ENCODE measurements around the genes NKX2-1 and PNN.

DNA sequence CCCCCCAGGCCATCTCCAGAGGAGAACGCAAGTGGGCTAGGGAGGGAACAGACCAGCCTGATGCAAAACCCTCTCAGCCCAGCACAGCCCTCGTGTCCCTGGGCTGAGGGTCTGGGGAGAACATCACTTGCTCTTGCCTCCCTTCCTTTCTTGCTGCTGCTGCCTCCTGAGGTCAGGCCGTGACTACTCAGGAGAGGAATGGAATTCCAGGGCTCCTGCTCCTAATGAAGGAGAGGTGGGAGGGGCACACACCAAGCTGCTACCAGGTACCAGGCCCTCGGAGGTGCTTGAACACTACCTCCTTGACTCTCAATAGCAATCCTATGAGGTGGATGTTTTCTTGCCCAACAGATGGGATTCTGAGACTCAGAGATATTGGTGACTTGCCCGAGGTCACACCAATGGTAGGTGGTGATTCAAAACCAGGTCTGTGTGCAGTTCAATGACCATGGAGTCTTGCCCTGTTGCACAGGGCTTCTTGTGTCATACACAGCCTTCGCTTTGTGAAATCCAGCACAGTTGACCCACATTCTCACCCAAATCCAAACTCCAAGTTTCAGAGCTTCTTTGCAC is 45.6 kb downstream of the PSMA6 start:
- PRO-cap: no peak

GRCh38 chr14:35347279-35347935 is 55.2 kb downstream of the PSMA6 start:
- PRO-cap: no peak

GRCh38 chr14:35415847-35416581 is 11.5 kb upstream of the NFKBIA start:
- PRO-cap: unidirectional peak, plus-strand start at chr14:35416394

- PRO-cap: no peak
Measured at GRCh38 chr14:36068660-36069199, 242.6 kb downstream of the BRMS1L start.

- PRO-cap: no peak
Measured at GRCh38 chr14:36305771-36306339, 14.6 kb downstream of the MBIP start.

DNA sequence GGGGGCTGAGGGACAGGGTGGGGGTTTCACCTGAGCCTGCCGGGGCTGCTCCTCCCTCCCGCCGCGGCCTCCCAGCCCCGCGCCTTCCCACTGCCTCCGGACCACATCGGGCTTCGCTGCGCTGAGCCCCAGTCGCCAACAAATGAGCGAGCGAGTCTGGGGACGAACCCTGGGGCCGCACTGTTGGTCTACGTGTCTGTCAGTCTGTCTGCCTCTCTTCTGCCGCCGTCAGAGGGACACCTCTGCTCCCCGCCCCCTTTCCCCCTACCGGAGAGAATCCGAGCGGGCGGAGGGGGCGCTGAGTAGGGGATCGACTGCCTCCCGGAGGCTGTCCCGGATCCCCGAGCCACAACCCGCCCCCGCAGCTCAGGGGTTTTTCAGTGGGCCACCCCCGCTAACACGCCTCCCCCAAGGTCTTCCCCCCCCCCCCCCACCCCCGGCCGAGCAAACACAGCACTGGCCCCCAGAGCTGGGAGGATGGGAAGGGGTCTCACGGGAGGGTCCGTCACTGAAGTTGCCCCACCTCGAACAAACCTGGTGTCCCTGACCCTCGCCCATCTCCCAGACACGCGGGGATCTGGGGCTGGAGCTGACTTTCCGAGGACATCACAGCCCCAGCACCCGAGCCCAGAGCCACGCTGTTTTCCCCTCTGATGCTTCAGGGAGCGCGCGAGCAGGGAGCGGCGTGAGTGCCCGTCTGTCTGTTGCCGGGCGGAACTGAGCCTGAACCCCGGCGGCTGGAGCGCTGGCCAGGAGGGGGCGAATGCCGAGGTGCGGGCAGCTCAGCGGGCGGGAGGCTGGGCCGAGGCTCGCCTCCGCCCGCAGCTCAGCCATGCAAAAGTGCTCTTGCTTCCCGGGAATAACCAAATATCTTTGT is at the start of gene NKX2-1:
TSS of gene NKX2-1 (minus strand) at position 210 of the 877 bp plus-strand sequence.
- PRO-cap: no peak

GRCh38 chr14:36580573-36581735 is 1.5 kb downstream of the NKX2-8 start:
- PRO-cap: no peak

- PRO-cap: no peak
Measured at GRCh38 chr14:37168550-37169167, 3.7 kb downstream of the SLC25A21 start.

DNA sequence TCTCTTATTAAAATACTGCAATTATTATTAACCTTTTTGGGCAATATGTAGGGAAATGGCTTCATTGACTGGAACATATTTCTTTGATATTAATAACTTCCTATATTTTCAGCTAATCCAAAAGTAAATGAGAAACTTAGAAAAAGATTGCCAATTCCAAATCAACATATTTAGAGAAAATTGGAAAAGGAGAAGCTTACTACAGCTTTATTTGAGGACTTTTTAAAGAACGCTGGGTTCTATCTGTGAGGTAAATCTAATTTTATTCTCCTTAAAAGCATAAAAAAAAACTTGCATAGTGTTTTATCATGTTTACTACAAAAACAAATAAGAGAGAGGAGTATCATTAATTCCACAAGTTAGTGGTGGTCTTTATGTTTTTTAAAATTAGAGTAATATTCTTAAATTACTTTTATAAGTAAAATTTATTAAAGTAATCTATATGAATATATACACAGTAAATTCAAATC is 49.3 kb downstream of the MIPOL1 start:
- PRO-cap: no peak

DNA sequence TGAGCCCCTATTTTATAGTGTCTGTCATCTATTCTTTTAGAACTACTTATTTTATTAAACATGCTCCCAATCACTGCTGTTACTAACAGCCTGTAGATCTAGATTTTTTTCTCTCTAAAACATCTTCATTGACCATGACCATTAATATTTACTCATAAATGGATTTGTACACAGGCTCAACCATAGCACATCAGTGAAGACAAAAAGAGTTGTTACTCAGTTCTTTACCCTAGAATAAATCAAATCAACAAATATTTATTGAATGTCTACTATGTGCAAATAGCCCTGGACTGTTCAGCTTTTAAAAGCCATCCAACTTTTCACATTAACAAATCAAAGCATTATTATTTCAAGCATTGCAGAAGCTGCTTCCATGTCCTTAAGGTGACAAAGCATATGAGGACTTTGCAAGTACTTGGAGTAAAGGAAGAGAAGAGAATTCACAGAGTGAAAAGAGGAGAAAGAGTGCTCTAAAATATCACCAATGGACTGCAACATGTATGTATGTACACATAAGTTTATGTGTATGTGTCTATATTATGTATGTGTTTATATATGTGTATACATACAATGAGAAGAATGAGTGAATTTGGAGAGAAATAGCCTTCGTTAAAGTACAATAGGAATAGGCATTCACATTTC is 31.1 kb downstream of the FOXA1 start:
- PRO-cap: no peak

GRCh38 chr14:37588899-37589381 is 6.1 kb downstream of the FOXA1 start:
- PRO-cap: no peak

DNA sequence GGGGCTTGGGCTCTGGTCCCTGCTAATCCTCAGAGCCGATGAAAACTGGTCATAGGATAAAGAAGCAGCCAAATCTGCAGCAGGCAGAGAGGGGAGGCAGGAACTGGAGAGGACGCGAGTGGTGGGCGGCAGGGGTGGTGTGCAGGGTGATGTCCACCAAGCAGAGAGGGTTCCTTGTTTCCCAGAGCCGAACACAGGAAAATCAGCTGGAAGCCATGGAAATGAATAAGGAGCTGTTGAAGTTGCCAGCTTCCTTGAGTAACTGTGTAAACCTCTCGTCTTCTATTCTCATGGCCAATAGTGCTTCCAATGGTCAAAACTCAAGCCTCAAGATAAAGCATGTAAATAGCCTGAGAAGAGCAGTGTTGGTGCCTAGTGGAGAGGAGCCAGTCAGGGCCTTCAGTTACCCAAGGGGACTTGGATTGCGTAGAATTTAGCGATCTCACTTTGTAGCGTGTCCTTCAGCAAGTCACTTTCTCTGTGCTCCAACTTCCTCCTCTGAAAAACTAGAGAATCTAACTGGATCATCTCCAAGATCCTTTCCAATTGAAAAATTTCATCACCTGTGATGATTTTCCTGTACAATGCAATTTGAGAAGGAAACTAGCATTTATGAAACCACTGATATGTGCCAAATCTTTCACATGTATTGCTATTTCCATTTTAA is 98.8 kb downstream of the SEC23A start:
- PRO-cap: no peak

- PRO-cap: bidirectional peak, plus-strand start at chr14:39175260, minus-strand start at chr14:39174972
Measured at GRCh38 chr14:39175152-39176264, at the start of gene PNN. TSS of gene PNN (plus strand) at chr14:39175254.

- PRO-cap: no peak
Measured at GRCh38 chr14:39177789-39178086, 2.7 kb downstream of the PNN start.

DNA sequence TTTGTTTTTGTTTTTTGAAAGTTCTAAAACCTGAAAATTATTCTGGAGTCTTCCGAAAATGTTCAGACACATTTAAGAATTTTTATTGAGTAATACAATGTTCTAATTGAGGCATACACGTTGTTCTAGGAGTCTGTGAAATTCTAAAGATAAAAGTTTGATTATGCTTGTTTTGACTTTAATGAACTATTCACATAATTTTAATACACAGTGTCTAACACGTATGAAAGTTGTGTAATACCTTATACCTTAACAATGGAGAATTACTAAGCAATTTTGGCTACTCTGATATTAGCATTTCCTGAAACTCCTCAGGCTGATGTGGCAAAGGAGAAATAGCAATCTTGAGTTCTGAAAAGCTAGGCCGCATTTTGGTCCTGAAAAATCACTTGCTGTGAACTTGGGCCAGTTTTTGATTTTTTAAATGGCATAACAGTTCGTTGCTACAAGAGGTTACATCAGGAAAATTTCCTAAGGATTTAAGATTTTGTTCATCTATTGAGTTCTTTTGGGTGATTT is 32.0 kb downstream of the MIA2 start:
- PRO-cap: no peak

DNA sequence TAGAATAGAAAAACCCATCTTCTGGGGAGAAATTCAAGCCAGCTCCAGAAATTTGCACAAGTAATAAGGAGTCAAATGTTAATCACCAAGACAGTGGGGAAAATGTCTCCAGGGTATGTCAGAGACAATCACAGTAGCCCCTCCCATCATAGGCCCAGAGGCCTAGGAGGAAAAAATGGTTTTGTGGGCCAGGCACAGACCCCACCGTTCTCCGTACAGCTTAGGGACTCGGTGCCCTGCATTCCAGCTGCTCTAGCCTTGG is 869.7 kb upstream of the LRFN5 start:
- PRO-cap: no peak

- PRO-cap: no peak
Measured at GRCh38 chr14:40740960-40741249, 865.8 kb upstream of the LRFN5 start.

- PRO-cap: no peak
Measured at GRCh38 chr14:41749284-41749861, 142.7 kb downstream of the LRFN5 start.

DNA sequence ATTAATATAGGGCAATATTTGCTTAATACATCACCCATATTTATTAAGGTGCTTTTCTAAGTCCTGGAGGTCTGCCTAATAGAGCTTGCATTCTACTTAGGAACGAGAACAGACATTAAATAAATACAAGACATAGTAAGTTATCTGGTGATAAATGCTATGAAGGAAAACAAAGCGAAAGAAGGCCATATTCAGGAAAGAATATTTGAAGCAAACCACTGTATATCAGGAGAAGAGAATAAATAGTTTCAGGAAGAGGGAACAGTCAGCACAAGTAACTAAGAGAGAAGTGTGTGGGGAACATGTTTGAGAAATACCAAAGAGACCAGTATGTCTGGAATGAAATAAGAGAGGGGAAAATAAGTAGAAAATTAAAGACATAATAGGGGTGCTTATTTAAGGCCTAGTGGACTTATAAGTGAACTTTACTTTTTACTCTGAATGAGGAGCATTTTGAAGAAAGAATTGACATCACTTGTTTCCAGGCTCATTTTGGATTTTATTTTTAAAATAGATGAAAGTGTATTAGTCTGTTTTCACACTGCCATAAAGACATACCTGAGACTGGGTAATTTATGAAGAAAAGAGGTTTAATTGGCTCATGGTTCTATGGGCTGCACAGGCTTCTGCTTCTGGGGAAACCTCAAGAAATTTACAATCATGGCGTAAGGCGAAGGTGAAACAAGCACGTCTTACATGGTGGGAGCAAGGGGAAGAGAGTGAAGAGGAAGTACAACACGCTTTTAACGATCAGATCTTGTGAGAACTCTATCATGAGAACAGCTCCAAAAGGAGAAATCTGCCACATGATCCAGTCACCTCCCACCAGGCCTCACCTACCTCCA is 34.3 kb downstream of the TOGARAM1 start:
- PRO-cap: no peak

- PRO-cap: no peak
Measured at GRCh38 chr14:45110520-45111145, 23.6 kb downstream of the FKBP3 start.

All from pulmonary lymph node (tissue), 1 donor.